AG08470 (cell line): ENCODE data around the gene KPNA2.

GRCh38 chr17:67827690-67828127 is 2.4 kb downstream of the BPTF start:
- RRBS, result no CpG with 5 or more reads among the region's 7 CpGs

DNA sequence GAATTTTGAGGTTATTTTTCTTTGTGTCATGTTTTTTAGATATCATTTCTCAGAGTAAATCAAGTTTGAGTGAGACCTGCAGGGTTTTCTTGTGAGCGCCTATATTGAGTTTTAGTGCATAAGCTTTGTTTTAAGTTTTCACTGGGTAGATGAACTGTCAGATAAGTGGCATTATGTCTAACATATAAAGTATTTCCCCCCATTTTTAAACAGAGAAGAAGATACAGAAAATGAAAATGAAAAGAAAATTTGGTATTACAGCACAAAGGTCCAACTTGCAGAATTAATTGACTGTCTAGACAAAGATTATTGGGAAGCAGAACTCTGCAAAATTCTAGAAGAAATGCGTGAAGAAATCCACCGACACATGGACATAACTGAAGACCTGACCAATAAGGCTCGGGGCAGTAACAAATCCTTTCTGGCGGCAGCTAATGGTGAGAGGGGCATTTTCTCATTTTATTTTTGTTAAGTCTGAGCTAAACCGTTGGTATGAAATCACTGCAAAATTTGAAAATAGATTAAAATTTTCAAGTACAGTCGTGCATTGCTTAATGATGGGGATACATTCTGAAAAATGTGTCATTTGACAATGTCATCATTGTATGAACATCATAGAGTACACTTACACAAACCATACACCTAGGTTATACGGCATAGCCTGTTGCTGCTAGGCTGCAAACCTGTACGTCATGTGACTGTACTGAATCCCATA is 41.1 kb downstream of the BPTF start:
- RRBS, result no CpG with 5 or more reads among the region's 9 CpGs

- RRBS, result no CpG with 5 or more reads among the region's 7 CpGs
Measured at GRCh38 chr17:67893798-67894522, 68.7 kb downstream of the BPTF start.

DNA sequence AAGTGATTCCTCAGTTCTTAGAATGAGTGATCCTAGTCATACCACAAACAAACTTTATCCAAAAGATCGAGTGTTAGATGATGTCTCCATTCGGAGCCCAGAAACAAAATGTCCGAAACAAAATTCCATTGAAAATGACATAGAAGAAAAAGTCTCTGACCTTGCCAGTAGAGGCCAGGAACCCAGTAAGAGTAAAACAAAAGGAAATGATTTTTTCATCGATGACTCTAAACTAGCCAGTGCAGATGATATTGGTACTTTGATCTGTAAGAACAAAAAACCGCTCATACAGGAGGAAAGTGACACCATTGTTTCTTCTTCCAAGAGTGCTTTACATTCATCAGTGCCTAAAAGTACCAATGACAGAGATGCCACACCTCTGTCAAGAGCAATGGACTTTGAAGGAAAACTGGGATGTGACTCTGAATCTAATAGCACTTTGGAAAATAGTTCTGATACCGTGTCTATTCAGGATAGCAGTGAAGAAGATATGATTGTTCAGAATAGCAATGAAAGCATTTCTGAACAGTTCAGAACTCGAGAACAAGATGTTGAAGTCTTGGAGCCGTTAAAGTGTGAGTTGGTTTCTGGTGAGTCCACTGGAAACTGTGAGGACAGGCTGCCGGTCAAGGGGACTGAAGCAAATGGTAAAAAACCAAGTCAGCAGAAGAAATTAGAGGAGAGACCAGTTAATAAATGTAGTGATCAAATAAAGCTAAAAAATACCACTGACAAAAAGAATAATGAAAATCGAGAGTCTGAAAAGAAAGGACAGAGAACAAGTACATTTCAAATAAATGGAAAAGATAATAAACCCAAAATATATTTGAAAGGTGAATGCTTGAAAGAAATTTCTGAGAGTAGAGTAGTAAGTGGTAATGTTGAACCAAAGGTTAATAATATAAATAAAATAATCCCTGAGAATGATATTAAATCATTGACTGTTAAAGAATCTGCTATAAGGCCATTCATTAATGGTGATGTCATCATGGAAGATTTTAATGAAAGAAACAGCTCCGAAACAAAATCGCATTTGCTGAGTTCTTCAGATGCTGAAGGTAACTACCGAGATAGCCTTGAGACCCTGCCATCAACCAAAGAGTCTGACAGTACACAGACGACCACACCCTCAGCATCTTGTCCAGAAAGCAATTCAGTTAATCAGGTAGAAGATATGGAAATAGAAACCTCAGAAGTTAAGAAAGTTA is 84.6 kb downstream of the C17orf58 start:
- RRBS, result no CpG with 5 or more reads among the region's 14 CpGs

- RRBS, result no CpG with 5 or more reads among the region's 10 CpGs
Measured at GRCh38 chr17:68011102-68011363, 14.8 kb upstream of the C17orf58 start.

GRCh38 chr17:68019633-68021003 is 15.4 kb upstream of the KPNA2 start:
- RRBS, result 0% methylated on average over 4 of the region's 70 CpGs

DNA sequence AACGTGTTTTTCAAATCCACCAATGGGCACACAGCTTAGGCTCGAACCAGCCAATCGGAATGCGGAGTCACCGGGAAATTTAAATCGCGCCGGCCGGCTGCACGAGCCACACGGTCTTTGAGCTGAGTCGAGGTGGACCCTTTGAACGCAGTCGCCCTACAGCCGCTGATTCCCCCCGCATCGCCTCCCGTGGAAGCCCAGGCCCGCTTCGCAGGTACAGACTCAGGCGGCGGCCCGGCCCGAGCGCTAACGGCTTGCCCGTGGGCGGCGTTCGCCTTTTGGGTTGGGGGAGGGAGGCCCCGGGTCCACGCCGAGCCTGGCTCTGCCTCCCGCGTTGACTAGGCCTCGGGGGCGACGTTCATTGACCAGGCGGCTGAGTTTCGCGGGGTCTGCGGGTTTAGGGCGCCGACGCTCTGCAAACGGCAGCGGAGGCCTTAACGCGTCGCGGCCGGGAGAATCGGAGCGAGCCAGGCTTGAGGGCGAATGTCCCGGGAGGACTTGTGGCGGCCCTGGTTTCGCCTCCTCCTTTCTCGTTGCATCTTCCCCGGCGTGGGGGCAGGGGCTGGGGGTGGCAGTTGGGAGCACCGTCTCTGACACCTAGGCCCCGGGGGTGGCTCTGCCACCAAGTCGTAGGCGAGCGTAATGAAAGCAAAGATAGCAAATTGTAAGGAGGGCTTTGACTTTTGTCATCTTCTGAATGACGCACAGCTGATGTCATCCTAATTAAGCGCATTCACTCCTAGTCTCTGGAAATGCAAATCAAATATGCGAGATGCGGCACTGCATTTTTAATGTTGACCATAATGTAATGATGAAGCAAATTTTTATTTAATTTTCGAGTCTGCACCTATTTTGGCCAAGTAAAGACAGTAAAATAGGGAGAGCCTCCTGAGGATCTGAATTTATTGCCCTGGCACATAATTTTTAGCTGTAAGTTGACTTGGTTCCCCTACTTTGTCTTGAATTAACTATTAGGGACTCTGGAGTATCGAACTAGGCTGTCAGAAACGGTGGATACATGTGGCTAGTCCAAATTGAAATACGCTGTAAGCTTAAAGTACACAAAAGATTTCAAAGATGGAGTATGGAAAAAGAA is at the start of gene KPNA2:
Gene KPNA2, plus strand, starts transcription at position 109 of the 1,096 bp plus-strand sequence.
- RRBS, result 1% methylated on average over 17 of the region's 74 CpGs

DNA sequence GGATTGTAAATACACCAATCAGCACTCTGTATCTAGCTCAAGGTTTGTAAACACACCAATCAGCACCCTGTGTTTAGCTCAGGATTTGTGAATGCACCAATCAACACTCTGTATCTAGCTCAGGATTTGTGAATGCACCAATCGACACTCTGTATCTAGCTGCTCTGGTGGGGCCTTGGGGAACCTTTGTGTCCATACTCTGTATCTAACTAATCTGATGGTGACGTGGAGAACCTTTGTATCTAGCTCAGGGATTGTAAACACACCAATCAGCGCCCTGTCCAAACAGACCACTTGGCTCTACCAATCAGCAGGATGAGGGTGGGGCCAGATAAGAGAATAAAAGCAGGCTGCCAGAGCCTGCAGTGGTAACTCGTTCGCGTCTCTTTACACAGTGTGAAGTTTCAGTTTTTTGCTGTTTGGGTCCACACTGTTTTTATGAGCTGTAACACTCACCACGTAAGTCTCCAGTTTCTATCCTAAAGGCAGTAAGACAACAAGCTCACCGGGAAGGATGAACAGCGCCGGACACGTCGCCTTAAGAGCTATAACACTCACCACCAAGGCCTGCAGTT is 64.4 kb downstream of the KPNA2 start:
- RRBS, result no CpG with 5 or more reads among the region's 12 CpGs

GRCh38 chr17:68168639-68169108 is 79.2 kb upstream of the AMZ2 start:
- RRBS, result no CpG with 5 or more reads among the region's 7 CpGs

GRCh38 chr17:68498428-68499176 is 13.6 kb upstream of the PRKAR1A start:
- RRBS, result no CpG with 5 or more reads among the region's 9 CpGs

DNA sequence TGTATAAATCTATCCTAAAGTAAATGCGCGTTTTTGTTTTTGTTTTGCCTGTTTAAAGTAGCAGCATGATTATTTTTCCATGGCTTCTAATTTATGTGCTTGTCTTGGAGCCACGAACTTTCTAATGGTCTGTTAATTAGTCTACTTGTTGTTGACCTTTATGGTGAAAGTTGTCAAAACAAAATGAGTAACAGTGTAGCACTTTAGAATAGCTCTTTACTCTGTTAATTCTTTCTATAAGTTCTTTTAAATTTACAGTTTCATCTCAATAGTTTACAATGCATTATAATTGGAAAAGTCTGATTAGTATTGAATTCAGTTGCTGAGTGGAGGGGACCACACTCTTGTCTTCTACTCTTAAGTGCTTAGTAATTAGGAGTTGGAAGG is 1.8 kb downstream of the PRKAR1A start:
- RRBS, result no CpG with 5 or more reads among the region's 3 CpGs

DNA sequence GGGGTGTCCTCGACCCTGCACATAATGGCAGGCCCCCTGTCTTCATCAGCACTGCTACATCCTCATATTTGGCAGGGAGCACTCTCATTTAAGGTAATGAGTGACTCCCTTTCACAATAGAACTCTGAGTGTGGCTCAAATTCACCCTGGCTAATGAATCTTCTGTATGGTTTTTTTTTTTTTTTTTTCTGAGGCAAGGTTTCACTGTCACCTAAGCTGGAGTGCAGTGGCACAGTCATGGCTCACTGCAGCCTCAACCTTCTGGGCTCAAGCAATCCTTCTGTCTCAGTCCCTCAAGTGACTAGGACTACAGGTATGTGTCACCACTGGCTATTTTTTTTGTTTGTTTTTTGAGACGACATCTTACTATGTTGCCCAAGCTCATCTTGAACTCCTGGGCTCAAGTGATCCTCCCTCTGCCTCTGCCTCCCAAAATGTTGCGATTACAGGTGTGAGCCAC is 3.3 kb downstream of the FAM20A start:
- RRBS, result no CpG with 5 or more reads among the region's 3 CpGs

DNA sequence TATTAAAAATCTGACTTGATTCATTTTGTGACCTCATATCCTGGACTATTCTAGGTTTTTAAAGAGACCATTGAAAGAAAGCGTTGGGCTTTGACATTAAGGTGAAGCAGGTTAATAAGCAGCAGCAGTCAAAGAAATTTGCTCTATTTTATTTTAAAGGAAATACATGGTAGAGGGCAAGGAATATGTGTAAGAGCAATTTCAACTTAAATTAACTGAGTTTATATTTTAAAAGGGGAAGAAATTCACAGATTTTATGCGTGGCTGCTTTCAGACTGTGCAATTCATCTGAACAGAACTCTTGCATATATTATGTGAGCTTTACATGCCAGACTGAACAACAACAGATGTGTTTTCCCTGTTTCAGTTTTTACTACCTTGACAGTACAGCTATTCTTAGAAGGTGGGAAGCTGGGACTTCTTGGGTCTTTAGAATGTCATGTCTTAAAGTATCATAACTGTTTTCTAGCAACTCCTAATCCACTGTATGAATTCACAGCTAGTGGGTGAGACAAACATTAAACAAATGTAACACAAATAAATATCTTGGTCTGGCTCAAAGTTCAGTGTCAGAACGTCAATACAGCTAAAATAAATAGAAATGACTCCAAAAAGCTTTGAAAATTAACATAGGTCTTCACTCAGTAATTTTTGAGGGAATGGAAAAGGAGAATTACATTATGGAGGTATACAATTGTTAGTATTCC is 10.5 kb upstream of the FAM20A start:
- RRBS, result no CpG with 5 or more reads among the region's 3 CpGs

- RRBS, result no CpG with 5 or more reads among the region's 14 CpGs
Measured at GRCh38 chr17:68749639-68750345, 148.6 kb upstream of the FAM20A start.

DNA sequence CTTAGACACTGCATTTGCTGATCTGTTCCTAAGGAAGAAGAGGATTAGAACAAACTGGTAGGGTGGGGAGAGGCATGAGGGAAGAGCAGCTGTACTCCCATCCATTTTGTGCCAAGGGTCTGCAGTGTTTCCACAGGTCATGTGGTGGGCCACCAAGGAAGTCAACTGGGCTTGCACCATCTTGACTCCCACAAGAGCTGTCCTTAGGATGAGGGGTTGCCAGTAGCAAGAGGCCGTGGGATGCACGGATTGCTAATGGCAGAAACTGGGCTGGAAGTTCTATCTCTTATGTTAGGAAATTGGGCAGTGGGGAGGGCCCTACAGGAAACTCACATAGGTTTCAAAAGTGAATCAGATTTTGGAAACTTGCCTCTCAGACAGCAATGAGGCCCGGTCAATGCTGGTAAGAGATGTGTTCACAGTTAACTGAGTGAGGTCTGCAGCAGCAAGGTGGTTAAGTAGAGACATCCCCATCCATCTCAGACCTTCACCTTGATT is 164.8 kb downstream of the ABCA8 start:
- RRBS, result no CpG with 5 or more reads among the region's 3 CpGs

DNA sequence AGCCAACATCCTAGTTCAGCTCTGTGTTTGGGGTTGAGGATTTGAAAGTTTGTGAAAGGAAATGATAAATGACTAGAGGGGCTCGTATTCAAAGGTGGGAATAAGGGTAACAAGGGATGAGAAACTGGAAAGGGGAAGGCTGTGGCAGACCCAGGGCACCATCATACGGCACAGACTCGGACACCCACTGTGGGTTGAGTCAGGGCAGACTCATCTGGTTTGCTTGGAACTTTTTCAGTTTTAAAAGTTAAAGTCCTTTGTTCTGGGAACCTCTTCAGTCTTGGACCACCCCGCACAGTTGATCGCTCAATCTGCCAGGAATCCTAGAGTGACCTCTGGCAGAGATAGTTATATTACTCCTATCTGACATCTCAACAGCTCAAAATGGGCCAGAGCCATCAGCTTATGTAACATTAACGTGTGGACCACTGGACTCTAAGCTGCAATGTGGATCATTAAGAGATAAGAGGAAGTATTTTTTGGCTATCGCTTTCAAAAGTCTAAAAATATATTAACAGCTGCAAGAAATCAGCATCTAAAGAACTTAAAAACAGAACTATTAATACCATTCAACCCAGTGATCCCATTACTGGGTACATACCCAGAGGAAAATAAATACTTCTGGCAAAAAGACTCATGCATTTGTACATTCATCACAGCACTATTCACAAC is 164.2 kb downstream of the ABCA8 start:
- RRBS, result no CpG with 5 or more reads among the region's 7 CpGs

DNA sequence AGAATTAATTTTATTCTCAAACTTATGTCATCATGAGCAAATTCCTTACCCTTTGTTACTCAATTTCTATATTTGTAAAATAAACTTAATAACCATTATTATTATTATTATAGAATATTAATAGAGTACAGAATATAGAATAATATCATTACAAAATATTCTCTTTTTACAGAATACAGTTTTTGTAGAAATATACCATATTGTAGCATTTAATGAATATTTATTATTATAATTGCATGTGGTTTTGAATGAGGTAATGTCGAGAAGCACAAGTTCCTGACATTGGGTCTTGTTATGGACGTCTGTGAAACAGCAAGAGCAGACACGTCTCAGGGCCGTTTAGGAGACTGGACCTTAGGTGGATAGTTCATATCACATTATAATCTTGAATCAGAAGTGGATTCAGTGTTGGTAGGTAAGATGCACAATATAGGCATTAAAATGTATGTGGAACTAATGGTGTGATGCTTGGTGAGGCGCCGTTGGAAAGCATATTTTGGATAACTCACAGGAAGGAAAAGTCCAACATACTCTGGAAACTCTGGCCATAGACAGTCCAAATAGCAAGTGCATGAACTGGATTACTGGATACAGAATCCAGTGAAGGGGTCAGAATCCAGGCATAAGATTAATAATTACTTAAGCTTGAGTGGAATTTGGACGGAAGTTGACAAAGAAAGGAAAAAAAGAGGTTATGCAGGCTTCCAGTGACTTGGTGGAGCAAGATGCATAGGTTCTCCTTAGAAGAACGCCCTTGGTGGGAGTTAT is 17.3 kb downstream of the ABCA8 start:
- RRBS, result no CpG with 5 or more reads among the region's 8 CpGs

- RRBS, result no CpG with 5 or more reads among the region's 4 CpGs
Measured at GRCh38 chr17:69087690-69088382, 27.1 kb upstream of the ABCA9 start.

GRCh38 chr17:69430481-69430928 is 16.0 kb downstream of the MAP2K6 start:
- RRBS, result no CpG with 5 or more reads among the region's 4 CpGs

DNA sequence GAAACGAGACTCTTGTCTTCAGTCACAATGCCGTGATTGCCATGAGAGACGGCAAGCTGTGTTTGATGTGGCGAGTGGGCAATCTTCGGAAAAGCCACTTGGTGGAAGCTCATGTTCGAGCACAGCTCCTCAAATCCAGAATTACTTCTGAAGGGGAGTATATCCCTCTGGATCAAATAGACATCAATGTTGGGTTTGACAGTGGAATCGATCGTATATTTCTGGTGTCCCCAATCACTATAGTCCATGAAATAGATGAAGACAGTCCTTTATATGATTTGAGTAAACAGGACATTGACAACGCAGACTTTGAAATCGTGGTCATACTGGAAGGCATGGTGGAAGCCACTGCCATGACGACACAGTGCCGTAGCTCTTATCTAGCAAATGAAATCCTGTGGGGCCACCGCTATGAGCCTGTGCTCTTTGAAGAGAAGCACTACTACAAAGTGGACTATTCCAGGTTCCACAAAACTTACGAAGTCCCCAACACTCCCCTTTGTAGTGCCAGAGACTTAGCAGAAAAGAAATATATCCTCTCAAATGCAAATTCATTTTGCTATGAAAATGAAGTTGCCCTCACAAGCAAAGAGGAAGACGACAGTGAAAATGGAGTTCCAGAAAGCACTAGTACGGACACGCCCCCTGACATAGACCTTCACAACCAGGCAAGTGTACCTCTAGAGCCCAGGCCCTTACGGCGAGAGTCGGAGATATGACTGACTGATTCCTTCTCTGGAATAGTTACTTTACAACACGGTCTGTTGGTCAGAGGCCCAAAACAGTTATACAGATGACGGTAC is 6.5 kb downstream of the KCNJ2 start:
- RRBS, result no CpG with 5 or more reads among the region's 22 CpGs